Neural progenitor cell (in vitro differentiated cells): ENCODE measurements around a stretch of chr11.

- RAMPAGE, long total RNA = no peak
Measured at GRCh38 chr11:34028081-34028927, 23.2 kb upstream of the CAPRIN1 start.

- RAMPAGE, long total RNA = no peak
Measured at GRCh38 chr11:34071500-34072137, 20.1 kb downstream of the CAPRIN1 start.

- RAMPAGE, long total RNA = no peak
Measured at GRCh38 chr11:34348664-34349247, 9.1 kb downstream of the ABTB2 start.

DNA sequence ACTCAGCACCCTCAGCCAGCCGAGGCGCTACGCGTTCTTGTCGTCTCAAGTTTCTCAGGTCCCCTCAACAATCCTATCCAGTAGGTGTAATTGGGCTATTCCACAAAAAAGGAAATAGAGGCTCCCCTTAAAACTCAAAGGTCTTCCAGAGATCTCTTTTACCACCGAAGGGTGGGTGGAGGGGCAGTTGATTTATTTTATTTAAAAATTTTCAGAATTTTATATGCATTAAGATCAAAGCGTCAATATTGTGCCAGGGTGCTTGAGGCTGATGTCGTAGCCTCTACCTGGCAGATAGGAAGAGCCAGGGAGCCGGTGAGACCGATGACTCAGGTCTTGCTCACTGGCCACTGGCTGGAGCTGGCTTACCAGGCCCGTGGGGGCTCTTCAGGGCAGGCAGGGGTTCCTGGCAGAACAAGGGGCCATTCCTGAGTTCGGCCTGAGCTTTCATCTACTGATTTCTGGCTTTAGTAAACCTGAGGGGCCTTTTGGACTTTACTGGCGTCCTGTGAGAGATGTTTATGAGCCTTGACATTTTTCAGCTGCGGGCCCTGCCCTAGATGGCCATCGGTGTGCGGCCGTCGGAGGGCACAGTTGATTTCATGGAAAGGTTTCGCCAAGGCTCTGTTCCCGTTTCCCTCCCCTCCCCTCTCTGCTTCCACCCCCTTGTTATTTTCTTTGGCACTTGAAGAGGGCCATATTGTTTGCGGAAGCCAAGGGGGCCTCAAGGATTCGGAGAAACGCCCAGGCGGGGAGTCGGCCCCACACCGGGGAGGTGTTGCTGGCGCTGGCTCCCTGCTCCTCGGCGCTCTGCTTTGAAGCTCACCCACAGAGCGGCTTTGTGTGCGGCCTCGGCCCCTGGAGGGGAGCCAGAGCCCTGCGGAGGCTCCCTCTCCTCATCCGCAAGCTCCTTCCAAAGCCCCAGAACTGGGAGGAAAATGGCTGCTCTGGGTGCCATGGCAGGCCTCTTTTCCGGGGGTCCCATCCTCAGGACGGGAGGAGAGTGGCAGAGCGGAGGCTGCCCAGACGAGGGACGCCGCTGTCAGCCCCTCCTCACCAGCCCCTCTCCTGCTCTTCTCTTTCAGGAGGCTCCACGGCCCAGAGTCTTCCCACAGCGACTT lies 17.8 kb downstream of the ELF5 start:
- RAMPAGE, long total RNA = no peak

- RAMPAGE, long total RNA = no peak
Measured at GRCh38 chr11:34570440-34570826, 50.5 kb upstream of the EHF start.

DNA sequence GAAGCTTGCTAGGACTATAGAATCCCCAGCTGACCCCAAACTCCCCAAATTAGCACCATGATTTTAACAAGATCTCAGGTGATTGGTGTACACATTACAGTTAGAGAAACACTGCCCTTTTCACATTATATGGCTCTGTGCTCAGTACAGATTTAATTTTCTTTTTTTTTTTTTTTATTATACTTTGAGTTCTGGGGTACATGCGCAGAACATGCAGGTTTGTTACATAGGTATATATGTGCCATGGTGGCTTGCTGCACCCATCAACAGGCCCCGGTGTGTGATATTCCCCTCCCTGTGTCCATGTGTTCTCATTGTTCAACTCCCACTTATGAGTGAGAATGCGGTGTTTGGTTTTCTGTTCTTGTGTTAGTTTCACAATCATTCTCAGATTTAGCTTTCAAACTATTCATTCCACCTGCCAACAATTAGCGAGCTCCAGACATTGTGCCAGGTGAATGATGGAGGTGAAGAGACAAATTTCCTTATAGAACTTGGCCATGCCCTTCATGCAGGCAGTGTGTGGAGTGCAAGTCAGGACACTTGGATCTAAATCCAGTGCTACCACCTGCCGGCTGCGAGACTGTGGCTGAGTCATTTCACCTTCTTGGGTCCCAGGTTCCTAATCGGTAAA lies 18.9 kb upstream of the EHF start:
- RAMPAGE, long total RNA = no peak

- RAMPAGE, long total RNA = no peak
Measured at GRCh38 chr11:34635748-34636298, 14.9 kb downstream of the EHF start.

- RAMPAGE, long total RNA = no peak
Measured at GRCh38 chr11:34651444-34651905, 30.6 kb downstream of the EHF start.

GRCh38 chr11:34825217-34826233 lies 90.7 kb downstream of the APIP start:
- RAMPAGE, long total RNA = no peak

- RAMPAGE, long total RNA = no peak
Measured at GRCh38 chr11:34916749-34916823, 168 bp downstream of the PDHX start.

DNA sequence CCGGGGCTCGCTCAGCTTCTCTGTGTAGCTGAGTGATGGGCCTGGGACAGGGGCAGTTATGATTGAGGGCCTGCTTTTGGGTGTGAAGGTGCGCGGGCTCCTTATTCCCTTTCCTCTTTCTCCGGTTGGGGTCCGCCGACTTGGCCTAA lies 280 bp downstream of the PDHX start:
- RAMPAGE, long total RNA = no peak

GRCh38 chr11:35111054-35111318 lies 28.0 kb upstream of the CD44 start:
- RAMPAGE, long total RNA = no peak

- RAMPAGE, long total RNA = no peak
Measured at GRCh38 chr11:35139502-35139973, 567 bp downstream of the CD44 start.

DNA sequence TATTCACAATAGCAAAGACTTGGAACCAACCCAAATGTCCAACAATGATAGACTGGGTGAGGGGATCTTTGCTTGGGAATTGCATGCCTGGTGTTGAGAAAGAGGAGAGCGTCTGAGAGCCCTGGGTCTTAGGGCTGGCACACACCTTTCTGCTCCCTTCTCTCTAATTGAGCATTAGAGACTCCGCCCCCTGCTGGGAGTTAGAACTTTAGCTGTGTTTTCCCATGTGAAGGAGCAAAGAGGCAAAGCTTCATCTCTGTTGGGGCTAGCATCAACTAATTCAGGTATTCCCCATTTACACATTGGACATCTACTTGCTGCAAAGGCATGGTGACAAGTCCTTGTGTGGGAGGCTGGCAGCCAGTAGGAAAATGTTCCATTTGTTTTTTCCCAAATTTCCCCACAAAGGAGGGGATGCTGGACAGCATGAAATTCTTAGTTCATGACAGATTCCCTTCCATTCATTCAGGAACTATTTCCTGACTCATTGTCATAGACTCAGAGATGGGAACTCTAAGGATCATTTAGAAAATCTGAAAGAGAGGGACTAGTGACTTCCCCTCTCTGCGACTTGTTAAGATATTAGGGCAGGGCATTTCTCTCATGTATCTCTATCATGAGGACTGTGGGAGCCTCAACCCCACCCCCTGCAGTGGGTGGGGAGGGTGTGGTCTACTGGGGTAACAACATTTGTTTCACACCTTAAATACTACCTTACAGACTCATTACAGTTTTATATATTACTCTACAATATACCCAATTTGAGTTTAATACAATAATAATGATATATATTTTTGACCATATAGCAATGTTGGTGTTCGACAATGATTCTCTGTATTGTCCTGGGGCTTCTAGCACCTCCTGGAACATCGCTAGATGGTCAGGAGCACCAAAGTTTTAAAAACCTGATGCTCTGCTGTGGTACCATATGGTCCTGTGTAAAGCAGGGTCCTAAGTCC lies 3.7 kb downstream of the CD44 start:
- RAMPAGE, long total RNA = no peak

GRCh38 chr11:35153866-35154291 lies 14.9 kb downstream of the CD44 start:
- RAMPAGE, long total RNA = no peak

DNA sequence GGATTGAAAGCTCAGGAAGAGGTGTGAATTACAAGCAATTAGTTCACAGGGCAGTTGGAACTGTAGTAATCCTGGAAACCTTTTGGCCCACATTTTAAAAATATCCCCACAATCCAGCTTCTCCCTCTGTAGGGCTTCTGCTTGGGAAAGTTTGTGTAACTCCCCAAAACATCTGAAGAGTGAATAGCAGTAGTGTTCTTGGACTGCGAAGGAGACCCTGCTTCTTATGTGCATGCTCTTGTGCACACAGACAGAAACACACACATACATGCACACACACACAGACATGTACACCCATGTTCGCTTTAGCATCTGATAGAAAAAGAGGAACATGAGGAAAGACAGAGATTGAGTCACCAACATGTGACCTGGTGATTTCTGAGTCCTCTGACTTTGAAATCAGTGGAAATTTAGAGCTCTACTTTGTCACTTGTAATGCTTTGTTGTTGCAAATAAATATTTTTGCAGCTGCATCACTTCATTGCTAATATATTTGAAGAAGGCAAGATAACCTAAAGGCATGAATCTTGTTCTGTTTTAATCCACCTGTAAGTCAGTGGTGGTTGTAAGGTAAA lies 23.7 kb downstream of the CD44 start:
- RAMPAGE, long total RNA = no peak

GRCh38 chr11:35221389-35221854 lies 82.5 kb downstream of the CD44 start:
- RAMPAGE, long total RNA = no peak

GRCh38 chr11:35229601-35230648 lies 91.0 kb downstream of the CD44 start:
- RAMPAGE, long total RNA = no peak

DNA sequence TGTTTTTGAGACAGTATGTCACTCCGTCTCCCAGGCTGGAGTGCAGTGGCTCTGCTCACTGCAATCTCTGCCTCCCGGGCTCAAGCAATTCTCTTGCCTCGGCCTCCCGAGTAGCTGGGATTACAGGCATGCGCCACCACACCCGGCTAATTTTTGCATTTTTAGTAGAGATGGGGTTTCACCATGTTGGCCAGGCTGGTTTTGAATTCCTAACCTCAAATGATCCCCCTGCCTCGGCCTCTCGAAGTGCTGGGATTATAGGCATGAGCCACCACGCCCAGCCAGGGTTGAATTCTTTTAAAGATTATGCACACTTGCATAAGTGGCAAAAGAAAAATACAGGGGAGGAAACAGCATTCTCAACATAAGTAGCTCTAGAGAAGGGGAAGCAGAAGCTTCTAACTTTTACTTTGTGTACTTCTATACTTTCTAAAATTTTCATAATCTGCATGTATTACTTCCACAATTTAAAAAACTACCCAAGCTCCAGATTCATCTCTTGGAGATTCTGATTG lies 108.1 kb downstream of the SLC1A2 start:
- RAMPAGE, long total RNA = no peak

DNA sequence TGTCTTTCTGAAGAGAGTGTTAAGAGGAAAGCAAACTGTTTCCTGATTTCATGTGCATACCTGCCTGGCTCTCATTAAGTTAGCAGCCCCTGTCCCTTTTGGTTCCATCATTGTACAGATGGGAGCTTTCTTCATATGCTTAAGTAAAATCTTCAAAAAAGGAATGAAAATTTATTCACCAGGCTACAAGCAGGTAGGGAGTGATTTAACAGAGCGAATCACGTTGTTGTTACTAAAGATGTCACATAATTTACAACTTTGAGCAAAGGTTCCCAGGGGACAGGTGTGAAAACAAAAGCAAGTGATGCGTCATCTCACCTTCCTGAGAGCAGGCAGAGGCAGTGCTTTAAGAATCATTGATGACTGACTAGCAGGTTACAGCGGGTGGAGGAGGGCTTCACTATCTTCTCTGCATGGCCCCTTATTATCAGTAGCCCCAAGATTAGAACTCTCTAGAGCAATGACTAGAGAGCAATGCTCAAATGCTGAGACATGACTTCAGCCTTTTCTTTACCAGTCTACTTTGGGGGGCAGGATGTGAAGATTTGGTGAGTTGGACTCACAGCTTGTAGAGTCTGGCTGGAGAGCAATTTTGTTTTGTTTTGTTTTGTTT lies 85.0 kb downstream of the SLC1A2 start:
- RAMPAGE, long total RNA = no peak